HepG2 (cell line): ENCODE measurements around a stretch of chr5.

DNA sequence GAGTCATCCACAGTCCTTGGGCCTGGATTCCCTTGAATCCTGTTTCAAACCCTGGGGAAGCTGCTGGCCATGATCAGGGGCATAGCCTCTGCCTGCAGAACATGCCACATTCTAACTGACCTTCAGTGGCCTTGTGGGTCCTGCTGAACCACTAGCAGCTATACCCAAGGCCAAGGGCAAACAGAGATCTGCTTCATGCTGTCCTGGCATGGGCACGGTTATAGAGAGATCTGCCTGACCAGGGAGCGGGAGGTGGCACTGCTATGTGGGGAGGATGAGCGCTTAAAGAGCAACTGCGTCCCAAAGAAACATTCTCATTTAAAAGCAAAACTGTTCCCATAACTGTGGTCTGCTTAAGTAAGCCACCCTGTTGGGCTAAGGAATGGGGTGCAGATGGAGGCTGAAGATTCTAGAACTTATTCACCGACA, 36.5 kb upstream of the SYNPO start:
- RRBS, 2 experiments, result no CpG with 5 or more reads among the region's 5 CpGs
CAGE:
- cytosol, long polyA minus RNA, result no peak
- cytosol, long polyA plus RNA, result no peak
- long polyA plus RNA, result no peak
- nucleus, long polyA minus RNA, result no peak
- nucleus, long polyA plus RNA, result no peak

DNA sequence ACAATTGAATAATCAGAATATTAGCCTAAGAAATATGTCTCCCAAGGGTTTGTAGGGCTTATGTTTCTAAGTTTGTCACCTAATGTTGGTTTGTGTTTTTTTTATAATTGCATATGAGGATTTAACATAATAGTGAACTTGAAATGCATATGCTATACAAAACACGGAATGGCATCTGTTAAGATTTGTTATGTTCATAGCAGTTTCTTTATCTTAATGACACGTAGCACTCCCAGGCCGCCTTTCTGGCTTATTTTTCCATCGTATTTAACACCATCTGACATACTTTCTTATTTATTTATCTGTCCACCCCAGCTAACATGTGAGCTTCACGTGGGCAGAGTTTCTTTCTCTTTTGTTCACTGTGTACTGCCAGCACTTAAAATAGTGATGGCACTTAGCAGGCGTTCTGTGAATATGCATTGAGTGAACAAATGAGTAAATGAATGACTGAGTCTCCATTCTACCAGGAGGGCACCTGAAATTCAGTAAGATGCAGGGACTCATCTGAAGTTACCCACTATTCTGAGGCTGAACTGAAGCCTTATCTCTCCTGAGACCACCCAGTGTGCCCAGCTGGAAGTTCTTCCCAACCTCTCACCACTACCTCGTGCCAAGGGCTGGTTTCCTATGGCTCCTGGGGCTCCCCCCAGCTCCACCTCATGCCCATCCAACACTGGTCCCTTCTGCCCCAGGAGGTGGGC, 29.4 kb upstream of the SYNPO start:
- RRBS, 2 experiments, result no CpG with 5 or more reads among the region's 7 CpGs
CAGE:
- cytosol, long polyA minus RNA, result no peak
- cytosol, long polyA plus RNA, result no peak
- long polyA plus RNA, result no peak
- nucleus, long polyA minus RNA, result no peak
- nucleus, long polyA plus RNA, result no peak

DNA sequence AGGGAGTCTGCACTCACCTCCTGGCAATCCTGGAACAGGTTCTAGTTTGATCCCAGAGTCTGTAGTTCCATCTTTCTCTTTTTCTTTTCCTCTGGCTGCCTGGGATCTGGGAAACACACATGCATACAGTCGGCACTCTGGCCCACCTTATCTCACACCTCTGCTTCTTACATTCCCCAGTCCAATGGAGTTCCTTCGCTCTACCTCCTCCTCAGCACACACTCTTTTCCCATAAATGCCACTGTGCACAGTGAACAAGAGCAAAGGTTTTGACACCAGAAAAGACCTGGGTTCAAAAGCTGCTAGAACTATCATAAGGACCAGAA, 7.7 kb downstream of the RBM22 start:
- RRBS, 2 experiments, result no CpG with 5 or more reads among the region's 2 CpGs
CAGE:
- cytosol, long polyA minus RNA, result no peak
- cytosol, long polyA plus RNA, result no peak
- long polyA plus RNA, result no peak
- nucleus, long polyA minus RNA, result no peak
- nucleus, long polyA plus RNA, result no peak

DNA sequence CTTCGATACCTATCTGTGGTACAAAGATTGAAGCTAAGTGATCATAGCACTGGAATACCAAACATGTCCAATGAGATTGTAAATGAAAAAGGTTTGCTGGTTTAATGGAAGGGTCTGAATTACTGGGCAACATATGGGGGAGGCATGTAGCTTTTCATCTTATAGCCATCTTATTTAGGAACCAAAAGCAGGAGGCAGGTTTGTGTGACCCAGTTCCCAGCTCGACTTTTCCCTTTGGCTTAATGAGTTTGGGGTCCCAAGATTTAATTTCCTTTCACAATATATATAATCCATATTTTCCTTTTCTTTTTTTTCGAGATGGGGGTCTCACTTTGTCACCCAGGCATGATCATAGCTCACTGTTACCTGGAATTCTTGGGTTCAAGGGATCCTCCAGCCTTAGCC, 3.2 kb upstream of the RBM22 start:
- RRBS, 2 experiments, result no CpG with 5 or more reads among the region's 3 CpGs
CAGE:
- cytosol, long polyA minus RNA, result no peak
- cytosol, long polyA plus RNA, result no peak
- long polyA plus RNA, result no peak
- nucleus, long polyA minus RNA, result no peak
- nucleus, long polyA plus RNA, result no peak

DNA sequence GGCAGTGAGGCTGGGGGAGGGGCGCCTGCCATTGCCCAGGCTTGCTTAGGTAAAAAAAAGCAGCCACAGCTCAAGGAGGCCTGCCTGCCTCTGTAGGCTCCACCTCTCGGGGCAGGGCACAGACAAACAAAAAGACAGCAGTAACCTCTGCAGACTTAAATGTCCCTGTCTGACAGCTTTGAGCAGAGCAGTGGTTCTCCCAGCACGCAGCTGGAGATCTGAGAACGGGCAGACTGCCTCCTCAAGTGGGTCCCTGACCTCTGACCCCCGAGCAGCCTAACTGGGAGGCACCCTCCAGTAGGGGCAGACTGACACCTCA, 15.6 kb downstream of the DCTN4 start:
- RRBS, 2 experiments, result no CpG with 5 or more reads among the region's 5 CpGs
CAGE:
- cytosol, long polyA minus RNA, result no peak
- cytosol, long polyA plus RNA, result no peak
- long polyA plus RNA, result no peak
- nucleus, long polyA minus RNA, result no peak
- nucleus, long polyA plus RNA, result no peak

- RRBS, 2 experiments, result no CpG with 5 or more reads among the region's 13 CpGs
CAGE:
- cytosol, long polyA minus RNA, result no peak
- cytosol, long polyA plus RNA, result start-site peak on the minus strand at chr5:151028456-151028586, 62 and 242 reads in 2 replicates
- long polyA plus RNA, result no peak
- nucleus, long polyA minus RNA, result no peak
- nucleus, long polyA plus RNA, result no peak
Observed at GRCh38 chr5:151028281-151029200, 8.2 kb downstream of the GPX3 start.

GRCh38 chr5:151029450-151029966, 9.1 kb downstream of the GPX3 start:
- RRBS, 2 experiments, result no CpG with 5 or more reads among the region's 5 CpGs
CAGE:
- cytosol, long polyA minus RNA, result no peak
- cytosol, long polyA plus RNA, result no peak
- long polyA plus RNA, result no peak
- nucleus, long polyA minus RNA, result no peak
- nucleus, long polyA plus RNA, result no peak

GRCh38 chr5:151038208-151039332, 18.2 kb downstream of the GPX3 start:
- RRBS, 2 experiments, result no CpG with 5 or more reads among the region's 19 CpGs
CAGE:
- cytosol, long polyA minus RNA, result no peak
- cytosol, long polyA plus RNA, result no peak
- long polyA plus RNA, result no peak
- nucleus, long polyA minus RNA, result no peak
- nucleus, long polyA plus RNA, result no peak

DNA sequence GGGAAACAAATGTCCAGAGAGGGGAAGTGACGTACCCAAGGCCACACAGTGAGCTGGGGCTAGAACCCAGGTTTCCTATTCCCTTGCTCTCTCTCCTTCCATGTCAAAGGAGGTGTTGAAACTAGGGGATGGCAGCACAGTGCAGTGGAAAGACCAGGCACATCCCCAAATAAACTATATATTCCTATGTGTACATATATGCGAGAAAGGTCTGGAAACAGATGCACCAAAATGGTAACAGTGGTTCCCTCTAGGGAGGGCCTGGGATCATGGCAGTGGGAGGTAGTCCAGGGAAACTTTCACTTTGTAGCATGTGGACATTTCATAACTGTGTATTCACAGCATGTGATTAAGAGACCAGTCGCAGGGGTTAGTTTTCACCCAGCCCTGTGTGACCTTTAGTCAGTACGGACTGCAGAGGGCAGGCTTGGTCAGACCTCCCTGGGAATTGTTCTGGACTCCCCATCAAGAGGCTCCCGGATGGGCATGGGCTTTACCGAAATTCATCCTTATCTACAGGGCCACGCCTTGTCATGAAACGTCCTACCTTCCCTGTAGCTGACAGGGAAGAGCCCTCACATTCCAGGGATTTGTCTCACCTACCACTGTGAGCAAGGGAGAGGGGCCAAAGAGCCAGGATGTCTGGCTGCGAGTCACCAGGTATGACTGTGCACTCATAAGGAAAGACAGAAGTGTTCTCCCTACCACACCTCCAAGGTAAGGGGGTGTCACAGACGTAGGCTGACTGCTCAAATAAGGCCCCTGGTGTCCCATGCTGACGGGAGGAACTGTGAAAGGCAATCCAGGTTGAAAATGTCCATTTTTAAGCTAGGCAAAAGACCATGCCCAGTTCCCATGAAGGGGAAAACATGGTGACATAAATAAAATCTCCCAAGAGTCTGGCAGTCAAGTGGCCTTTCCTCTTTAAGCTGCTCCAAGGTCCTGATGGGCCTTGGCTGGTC, 19.9 kb downstream of the GPX3 start:
- RRBS, 2 experiments, result no CpG with 5 or more reads among the region's 11 CpGs
CAGE:
- cytosol, long polyA minus RNA, result no peak
- cytosol, long polyA plus RNA, result no peak
- long polyA plus RNA, result no peak
- nucleus, long polyA minus RNA, result no peak
- nucleus, long polyA plus RNA, result no peak

DNA sequence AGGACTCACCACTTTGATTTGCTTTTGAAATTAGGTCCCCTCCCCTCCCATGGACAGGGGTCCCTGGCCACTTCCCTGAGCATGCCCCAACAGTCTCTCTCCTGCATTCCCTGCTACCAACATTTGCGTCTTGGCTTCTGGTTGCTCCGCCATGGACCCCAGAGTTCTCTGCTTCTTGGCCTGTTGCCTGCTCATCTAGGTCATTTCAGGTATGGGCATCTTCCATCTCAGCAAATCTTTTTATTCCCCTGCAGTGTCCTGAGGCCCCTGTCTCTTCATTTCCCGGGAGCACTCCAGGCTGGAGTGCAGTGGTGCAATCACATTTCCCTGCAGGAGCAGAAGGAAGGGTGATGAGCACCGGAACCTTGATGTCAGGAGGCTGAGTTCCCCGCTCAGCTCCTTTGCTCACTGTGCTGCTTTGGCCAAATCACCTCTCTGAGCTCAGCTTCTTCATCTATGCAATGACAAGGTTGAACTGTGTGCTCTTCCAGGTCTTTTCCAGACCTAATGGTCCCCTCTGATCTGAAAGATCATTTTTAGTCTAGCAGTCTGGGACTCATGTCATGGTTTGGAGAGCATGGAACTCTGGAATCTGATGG, 11.8 kb upstream of the ANXA6 start:
- RRBS, 2 experiments, result 45 to 46% methylated on average over 2 of the region's 5 CpGs
CAGE:
- cytosol, long polyA minus RNA, result no peak
- cytosol, long polyA plus RNA, result no peak
- long polyA plus RNA, result no peak
- nucleus, long polyA minus RNA, result no peak
- nucleus, long polyA plus RNA, result no peak

DNA sequence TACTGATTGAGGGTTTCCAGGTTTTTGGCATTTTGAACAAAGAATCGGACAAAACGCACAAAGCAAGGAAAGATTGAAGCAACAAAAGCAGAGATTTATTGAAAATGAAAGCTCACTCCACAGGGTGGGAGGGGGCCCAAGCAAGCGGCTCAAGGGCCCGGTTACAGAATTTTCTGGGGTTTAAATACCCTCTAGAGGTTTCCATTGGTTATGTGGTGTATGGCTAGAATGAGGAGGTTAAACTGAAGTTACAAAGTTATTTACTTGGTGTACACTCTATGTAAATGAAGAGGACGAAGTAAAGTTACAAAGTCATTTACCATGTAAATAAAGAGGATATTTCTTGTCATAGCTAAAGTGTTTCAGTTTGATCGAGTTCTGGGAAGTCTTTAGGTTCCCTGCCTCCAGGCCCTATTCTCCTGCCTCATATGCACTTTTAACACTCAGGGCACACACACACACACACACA, 10.7 kb upstream of the GM2A start:
- RRBS, 2 experiments, result no CpG with 5 or more reads among the region's 6 CpGs
CAGE:
- cytosol, long polyA minus RNA, result no peak
- cytosol, long polyA plus RNA, result no peak
- long polyA plus RNA, result no peak
- nucleus, long polyA minus RNA, result no peak
- nucleus, long polyA plus RNA, result no peak

DNA sequence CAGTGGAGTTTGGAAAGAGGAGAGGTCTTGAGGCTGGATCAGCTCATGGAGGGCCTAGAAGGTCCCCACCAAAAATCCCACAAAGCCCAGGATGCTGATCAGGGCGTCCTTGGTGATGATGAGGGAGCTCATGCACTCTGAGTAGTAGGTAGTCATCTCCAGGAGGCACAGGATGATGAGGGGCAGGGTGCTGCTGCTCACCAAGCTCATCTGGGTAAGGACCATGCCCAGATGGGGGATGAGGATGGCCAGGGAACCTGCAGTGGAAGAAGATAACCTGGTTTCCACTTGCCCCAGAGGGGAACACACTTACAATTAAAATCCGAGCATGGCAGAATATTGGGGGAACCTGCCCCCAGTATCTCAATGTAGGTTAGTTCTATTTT, 19.0 kb upstream of the SLC36A2 start:
- RRBS, 2 experiments, result no CpG with 5 or more reads among the region's 2 CpGs
CAGE:
- cytosol, long polyA minus RNA, result no peak
- cytosol, long polyA plus RNA, result no peak
- long polyA plus RNA, result no peak
- nucleus, long polyA minus RNA, result no peak
- nucleus, long polyA plus RNA, result no peak

- RRBS, 2 experiments, result no CpG with 5 or more reads among the region's 2 CpGs
CAGE:
- cytosol, long polyA minus RNA, result no peak
- cytosol, long polyA plus RNA, result no peak
- long polyA plus RNA, result no peak
- nucleus, long polyA minus RNA, result no peak
- nucleus, long polyA plus RNA, result no peak
Observed at GRCh38 chr5:151454040-151454633, 6.7 kb downstream of the SLC36A1 start.

- RRBS, 2 experiments, result no CpG with 5 or more reads among the region's 1 CpG
CAGE:
- cytosol, long polyA minus RNA, result no peak
- cytosol, long polyA plus RNA, result no peak
- long polyA plus RNA, result no peak
- nucleus, long polyA minus RNA, result no peak
- nucleus, long polyA plus RNA, result no peak
Observed at GRCh38 chr5:151494139-151494283, 46.6 kb downstream of the SLC36A1 start.

DNA sequence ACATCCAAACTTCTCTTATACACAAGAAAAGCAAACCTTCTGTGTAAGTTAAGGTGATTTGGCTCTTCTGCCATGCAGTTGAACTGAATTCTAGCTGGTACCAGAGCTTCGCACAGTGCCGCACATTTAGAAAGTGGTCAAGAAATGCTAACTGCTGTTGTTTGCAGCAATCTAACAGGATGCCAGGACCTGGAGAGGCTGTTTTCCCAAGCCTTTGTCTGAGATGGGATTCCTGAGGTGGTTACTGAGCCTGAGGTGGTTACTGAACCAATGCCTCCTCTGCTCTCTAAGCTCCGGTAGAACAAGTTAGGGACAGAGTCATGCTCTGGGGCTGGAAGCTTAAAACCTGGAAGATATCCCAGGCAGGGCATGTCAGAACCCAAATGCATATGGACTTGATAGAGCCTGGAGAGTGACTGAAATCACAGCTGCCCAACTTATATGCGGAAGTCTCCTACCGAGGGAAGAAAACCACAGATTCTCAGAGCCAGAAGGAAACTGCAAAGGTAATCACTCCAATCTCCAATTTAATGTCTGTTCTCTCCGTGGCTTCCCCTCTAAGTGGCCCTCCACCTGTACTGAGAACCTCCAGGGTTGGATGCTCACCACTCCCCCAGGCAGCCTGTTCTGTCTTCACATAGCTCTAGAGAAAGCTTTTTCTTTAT, 46.6 kb upstream of the FAT2 start:
- RRBS, 2 experiments, result no CpG with 5 or more reads among the region's 6 CpGs
CAGE:
- cytosol, long polyA minus RNA, result no peak
- cytosol, long polyA plus RNA, result no peak
- long polyA plus RNA, result no peak
- nucleus, long polyA minus RNA, result no peak
- nucleus, long polyA plus RNA, result no peak

DNA sequence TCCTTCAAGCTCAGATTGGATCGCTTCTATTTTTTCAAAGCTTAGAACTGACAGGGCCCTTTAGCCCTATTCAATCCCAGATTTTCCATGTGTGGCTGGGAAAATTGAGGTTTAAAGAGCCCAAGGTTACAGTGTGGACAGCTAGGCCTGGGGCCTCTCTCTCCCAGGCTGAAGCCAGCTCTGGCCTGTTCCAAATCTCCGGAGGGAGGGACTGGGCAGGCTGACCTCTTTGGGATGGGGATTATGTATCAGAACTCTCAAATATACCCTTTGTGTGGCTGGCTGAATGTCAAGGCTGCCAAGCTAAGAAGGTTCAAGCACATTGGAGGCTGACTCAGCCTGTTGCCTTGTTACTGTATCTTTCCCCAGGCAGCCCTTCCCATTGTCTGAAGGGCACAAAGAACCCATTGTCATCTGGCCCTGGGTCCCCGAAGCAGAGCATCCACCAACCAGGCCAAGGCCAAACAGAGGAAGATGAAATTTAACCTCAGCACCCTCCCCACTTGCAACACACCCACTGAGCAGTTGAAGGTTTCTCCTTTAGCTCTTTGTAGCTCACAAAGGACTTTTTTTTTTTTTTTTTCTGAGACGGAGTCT, 7.3 kb upstream of the SPARC start:
- RRBS, 2 experiments, result no CpG with 5 or more reads among the region's 4 CpGs
CAGE:
- cytosol, long polyA minus RNA, result no peak
- cytosol, long polyA plus RNA, result no peak
- long polyA plus RNA, result no peak
- nucleus, long polyA minus RNA, result no peak
- nucleus, long polyA plus RNA, result no peak

DNA sequence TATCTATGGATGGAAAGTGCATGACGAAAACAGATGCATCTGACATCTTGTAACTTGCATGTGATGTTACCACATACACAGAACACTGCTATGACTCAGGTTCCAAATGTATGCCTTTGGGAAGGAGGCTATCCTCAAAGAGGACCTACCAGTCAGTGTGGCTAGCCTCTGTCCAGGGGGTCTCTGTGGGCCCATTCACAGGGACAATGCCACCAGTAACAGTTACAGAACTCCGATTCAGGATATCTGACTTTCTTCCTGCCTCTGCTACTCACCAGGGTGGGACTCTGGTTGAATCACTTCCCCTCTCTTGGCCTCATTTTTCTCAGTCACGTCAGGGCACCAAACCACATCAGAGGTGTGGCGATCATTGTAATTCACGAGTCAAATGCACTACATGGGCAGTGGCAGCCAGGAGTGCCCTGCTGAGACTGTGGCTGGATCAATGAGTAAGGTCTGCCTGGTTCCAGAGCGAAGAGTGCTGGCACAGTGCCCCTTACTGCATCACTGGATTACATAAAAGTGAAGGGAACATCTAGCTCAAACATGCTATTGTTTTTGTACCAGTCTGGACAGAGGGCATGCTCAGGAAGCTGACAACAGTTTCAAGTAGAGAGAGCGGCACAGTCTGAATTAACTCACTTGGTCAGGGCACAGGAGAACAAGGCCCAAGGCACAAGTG, 13.2 kb downstream of the ATOX1 start:
- RRBS, 2 experiments, result no CpG with 5 or more reads among the region's 7 CpGs
CAGE:
- cytosol, long polyA minus RNA, result no peak
- cytosol, long polyA plus RNA, result no peak
- long polyA plus RNA, result no peak
- nucleus, long polyA minus RNA, result no peak
- nucleus, long polyA plus RNA, result no peak

- RRBS, 2 experiments, result no CpG with 5 or more reads among the region's 3 CpGs
CAGE:
- cytosol, long polyA minus RNA, result no peak
- cytosol, long polyA plus RNA, result no peak
- long polyA plus RNA, result no peak
- nucleus, long polyA minus RNA, result no peak
- nucleus, long polyA plus RNA, result no peak
Observed at GRCh38 chr5:151865243-151865639, 59.4 kb downstream of the GLRA1 start.

- RRBS, 2 experiments, result no CpG with 5 or more reads among the region's 3 CpGs
CAGE:
- cytosol, long polyA minus RNA, result no peak
- cytosol, long polyA plus RNA, result no peak
- long polyA plus RNA, result no peak
- nucleus, long polyA minus RNA, result no peak
- nucleus, long polyA plus RNA, result no peak
Observed at GRCh38 chr5:153969894-153970250, 68.8 kb downstream of the FAM114A2 start.

GRCh38 chr5:154002076-154002518, 36.6 kb downstream of the FAM114A2 start:
- RRBS, 2 experiments, result no CpG with 5 or more reads among the region's 4 CpGs
CAGE:
- cytosol, long polyA minus RNA, result no peak
- cytosol, long polyA plus RNA, result no peak
- long polyA plus RNA, result no peak
- nucleus, long polyA minus RNA, result no peak
- nucleus, long polyA plus RNA, result no peak